Pulmonary lymph node (tissue), 1 donor: ENCODE measurements around the genes ZSCAN2 and WDR73.

- PRO-cap: no peak
These were observed 155.6 kb upstream of the GOLGA6L4 start for GRCh38 chr15:84079725-84080699.

GRCh38 chr15:84421912-84422355, 178.9 kb upstream of the ZSCAN2 start:
- PRO-cap: no peak

DNA sequence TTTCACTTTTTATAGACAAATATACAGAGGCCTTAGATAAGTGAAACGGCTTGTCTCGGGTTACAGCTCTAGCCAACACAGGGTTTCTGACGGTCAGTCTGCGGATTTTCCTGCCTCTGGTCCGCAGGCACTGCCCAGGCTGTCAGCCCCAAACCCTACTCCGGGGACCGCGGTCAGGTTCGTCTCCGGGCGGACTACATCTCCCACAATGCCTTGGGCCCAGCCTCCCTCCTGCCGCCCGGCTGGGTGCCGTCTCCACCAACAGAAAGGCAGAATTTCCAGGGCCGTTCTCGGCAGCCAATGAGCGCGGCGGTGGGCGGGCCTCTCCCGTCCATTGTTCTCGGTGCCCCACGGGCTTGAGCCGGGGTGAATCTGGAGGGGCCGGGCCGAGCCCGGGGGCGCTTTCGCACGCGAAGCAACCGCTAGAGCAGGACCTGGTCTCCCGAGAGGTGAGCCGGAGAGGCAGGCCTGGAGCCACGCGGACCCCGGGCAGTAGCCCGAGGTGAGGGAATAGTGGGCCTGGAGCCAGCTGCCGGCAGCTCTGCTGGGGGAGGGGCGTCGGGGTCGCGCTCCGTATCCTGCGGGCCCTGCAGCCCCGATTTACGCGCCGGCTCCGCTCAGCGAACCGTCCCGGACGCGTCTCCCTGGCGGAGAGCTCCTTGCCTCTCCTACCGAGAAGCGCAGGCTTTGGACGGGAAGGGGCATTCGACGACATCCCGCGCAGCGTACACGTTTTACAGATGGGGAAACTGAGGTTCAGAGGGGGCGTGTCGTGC, at the start of gene ZSCAN2:
Gene ZSCAN2, plus strand, starts transcription at position 323 of the 776 bp plus-strand sequence.
- PRO-cap: bidirectional peak, plus-strand start at position 364 of the sequence, minus-strand start at position 196 of the sequence

- PRO-cap: unidirectional peak, minus-strand start at chr15:84633864; unidirectional peak, minus-strand start at chr15:84634015
These were observed 20.2 kb downstream of the WDR73 start for GRCh38 chr15:84633720-84634385.

DNA sequence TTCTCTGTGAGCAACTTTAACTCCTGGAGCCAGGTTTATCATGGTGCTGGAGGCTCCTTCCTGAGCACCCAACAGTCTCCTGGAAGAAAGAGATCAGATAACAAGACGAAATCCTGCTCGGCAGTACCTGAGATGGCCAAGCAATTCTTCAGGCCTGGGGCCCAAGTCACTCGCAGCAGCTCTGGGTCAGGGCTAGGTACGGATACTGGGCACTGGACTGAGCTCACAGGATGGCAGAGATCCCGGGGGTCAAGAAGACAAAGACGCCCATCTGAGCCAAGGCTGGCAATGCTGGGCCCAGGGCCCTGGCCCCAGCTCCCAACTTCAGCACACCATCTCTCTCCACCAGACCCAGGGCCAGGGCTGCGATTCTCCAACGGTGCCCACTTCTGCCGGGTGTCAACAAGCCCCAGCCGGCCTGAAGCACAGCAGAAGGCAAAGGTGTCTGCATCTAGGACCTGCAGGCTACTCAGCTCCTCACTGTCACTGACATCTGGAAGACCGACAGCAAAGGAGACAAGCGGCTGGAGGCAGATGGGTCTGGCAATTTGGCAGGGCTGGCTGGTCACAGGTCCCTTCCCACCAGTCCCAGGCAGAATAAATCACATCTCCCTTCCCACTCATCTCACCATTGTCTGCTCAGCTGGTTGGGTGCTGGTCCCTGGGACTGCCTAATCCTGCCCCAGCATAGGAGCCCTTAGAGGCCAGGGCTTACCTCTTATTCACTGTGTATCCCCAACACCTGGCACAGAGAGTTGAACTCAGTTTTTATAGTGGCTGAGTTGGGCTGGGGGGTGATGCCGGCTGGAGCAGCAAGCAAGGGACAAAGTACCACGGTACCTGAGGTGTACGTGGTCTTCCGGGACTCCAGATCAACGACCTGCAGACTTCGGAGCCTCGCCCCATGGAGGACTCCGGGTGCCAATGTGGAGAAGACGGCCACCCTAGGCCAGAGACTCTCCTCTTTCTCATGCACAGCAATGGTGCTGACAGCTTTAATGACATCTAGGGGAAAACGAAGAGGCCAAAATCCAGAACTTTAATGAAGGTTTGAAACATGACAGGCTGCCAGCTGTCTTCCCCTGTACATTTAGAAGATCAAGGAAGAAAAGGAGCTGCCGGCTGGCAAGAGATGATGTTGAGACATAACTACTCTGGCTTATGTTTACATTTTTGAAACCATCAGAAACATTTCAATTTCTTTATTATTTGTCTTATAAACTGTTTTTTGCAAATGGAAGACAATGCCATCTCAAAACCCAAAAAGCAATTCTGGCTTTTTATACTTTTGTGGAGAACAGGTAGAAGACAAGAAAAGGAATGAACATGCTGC, 8.3 kb downstream of the WDR73 start:
- PRO-cap: no peak

DNA sequence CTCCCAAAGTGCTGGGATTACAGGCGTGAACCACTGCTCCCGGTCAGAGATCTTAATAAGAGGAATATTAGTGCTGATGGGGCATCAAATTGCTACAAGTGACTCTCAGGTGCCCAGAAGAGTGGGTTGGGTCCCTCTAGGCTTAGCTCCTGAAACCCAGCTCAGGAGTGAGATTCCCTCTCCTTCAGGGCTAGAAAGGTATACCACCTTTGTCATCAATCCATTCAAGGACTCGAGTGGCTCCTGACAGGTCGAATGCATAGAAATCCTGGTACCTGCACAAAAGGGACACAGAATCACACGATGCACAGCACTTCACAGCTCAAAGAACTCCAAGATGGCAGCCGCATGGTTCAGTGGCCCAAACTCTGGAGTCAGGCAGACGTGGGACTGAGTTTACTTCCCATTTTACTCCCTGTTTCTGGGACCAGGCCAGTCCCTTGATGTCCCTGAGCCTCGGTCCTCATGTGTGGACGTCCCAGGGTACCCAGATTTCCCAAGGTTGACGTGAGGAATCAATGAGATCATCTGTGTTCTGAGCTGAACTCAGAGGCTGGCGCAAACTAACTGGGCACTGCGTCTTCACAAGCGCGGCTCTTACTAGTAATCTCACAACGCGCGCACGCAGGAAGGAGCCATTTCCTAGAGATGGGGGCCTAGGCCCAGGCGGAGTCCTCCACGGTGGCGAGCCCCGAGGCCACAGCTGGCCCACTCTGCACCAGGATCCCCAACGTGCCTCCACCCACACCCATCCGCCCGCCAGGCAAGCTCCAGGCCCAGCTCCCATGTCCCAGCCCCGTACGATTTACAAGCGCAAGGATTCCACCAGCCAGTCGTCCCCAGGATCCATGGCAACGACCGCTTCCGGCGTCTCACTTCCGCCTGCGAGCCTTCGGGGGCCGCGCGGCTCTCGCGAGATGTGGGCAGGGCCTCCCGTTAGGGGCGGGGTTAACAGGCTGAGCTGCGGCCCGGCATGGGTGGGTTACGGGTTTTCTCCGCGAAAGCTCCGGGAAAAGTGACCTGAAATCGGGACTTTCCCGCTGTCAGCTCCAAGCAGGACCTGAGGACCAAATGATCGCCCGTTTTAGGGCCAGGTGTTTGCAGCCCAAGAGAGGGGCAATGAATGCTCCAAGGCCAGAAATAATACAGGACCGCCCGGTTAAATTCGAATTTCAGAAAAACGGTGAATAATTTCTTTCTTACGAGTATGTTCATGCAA, at the start of gene WDR73:
Gene WDR73, minus strand, starts transcription at position 859 of the 1,219 bp plus-strand sequence.
- PRO-cap: bidirectional peak, plus-strand start at position 939 of the sequence, minus-strand start at position 761 of the sequence

GRCh38 chr15:84713481-84713997, 2.4 kb downstream of the SEC11A start:
- PRO-cap: no peak

- PRO-cap: no peak
These were observed 12.7 kb upstream of the ZNF592 start for GRCh38 chr15:84735694-84736139.

DNA sequence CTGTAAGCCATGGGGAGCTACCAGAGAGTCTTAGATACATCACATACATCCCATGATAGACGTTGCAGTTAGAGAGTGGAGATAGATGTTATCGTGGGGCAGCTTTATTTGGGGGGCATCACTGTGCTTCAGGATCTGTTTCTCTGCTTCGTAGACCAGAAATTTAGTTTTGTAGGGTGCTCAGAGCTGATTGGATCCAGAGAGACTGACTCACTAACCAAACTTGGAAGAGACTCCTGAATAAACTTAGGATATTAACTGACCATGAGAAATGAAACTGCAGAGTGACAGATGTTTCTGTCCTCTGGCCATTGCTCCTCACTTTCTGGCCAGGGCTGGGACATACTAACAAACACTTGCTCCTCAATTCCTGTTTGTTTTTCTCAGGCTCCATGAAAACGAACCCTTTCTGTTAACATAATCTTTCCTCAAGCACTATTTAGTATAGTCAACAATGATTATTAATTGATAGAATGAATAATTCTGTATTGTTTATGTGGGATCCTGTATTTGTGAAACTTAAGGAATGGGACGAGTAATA, 4.3 kb downstream of the ZNF592 start:
- PRO-cap: no peak

DNA sequence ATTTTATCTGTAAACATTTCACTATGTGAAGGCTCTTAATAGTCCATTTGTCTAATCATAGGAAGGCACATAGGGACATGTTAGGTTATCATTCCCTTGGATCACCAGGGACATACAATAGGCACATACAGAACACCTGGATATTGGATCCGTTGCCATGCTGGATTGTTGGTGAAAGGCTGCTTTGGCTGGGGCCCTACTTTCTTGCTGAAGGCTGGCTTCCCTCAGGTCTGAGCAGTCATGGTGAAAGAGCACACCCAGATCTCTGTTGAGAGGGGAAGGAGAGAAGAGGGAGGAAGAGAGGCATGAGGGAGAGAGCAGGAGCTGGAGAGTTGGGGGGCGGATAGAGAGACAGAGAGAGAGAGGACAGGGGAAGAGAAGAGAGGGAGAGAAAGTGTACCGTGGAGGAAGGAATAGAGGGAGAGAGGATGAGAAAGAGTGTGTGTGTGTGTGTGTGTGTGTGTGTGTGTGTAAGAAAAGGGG, 17.9 kb downstream of the ZNF592 start:
- PRO-cap: no peak

DNA sequence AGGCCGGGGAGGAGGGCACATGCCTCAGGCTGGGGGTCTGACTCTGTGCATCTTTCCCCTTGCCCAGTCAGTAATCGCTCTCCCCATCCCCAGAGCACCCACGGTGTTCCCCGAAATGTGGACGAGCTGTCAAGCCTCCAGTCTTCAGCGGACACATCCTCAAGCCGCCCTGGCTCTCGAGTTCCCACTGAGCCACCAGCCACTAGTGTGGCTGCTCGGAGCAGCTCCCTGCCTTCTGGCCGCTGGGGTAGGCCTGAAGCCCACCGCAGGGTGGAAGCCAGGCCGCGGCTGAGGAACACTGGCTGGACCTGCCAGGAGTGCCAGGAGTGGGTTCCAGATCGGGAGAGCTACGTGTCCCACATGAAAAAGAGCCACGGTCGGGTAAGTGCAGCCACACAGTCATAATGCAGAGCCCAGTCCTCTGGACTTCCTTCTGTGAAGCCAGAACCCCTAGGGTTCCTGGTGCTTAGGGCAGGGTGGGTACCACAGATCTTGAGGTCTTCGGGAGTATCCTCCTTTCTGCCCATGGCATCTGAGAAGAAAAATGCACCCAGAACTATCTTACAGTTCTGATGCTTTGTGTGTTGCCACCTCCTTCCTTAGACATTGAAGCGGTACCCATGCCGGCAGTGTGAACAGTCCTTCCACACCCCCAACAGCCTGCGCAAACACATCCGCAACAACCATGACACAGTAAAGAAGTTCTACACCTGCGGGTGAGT, 18.5 kb upstream of the ALPK3 start:
- PRO-cap: no peak

GRCh38 chr15:84810041-84810855, 6.9 kb upstream of the ALPK3 start:
- PRO-cap: no peak

- PRO-cap: no peak
These were observed 27.5 kb upstream of the SLC28A1 start for GRCh38 chr15:84856699-84857572.

- PRO-cap: unidirectional peak, plus-strand start at chr15:84980343; bidirectional peak, plus-strand start at chr15:84980511, minus-strand start at chr15:84980369; bidirectional peak, plus-strand start at chr15:84980719, minus-strand start at chr15:84980621
These were observed 1.4 kb upstream of the PDE8A start for GRCh38 chr15:84980129-84980762.

DNA sequence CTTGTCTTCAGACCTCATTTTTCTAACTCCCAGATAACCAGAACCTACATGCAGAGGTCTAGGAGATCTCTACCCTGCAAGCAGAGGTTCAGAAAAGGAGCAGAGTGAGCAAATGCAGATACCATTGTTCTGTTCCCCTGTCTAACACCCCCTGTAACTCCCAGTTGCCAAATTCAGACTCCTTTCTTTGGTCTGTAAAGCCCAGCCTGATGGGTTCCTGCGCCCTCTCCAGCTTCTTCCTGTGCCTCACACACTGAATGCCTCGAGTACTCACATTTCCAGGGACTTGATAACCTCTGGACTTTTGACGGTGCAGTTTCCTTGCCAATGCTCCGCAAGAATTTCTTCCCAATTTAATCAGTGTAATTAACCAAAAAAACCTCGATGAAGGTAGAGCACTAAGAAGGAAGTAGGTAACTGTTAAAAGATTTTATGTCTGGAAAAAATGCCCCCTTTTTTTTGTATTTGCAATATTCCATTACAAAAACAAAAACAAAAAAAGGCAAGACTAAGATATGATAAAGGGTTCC, 19.3 kb downstream of the PDE8A start:
- PRO-cap: no peak

DNA sequence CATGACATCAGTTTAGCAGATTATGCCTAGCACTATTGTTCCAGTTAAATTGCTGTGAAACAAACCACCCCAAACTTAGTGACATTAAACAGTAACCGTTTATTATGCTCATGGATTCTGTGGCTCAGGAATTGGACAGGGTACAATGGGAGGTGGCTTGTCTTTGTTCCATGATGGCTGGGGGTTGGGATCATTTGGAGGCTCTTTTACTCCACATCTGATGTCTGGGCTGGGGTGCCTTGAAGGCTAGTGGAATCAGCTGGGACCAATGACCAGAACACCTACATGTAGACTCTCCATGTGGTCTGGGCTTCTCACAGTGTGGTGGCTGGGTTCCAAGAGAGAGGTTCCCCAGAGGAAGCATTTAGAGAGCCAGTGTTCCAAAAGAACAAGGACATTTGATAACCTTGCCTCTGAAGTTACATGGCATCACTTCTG, 44.5 kb downstream of the PDE8A start:
- PRO-cap: no peak

- PRO-cap: no peak
These were observed 107.5 kb downstream of the PDE8A start for GRCh38 chr15:85088973-85089752.

GRCh38 chr15:85168626-85169155, 187.0 kb downstream of the PDE8A start:
- PRO-cap: no peak

- PRO-cap: unidirectional peak, minus-strand start at chr15:85318354
These were observed 62.3 kb upstream of the AKAP13 start for GRCh38 chr15:85318119-85318581.

DNA sequence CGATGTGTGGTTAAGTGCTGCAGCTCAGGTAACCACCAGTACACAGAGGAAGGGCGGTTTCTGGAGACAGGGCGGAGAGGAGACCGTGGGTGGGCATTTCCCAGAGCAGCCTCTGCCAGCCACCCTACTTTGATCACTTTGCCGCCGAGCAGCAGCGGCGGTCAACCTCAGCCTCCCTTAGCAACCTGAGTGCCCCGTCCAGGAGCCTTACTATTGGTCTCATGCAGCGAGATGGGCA, 252 bp upstream of the AKAP13 start:
- PRO-cap: bidirectional peak, plus-strand start outside the sequence, minus-strand start at position 140 of the sequence